ENCODE data around the gene PDCL3.

DNA sequence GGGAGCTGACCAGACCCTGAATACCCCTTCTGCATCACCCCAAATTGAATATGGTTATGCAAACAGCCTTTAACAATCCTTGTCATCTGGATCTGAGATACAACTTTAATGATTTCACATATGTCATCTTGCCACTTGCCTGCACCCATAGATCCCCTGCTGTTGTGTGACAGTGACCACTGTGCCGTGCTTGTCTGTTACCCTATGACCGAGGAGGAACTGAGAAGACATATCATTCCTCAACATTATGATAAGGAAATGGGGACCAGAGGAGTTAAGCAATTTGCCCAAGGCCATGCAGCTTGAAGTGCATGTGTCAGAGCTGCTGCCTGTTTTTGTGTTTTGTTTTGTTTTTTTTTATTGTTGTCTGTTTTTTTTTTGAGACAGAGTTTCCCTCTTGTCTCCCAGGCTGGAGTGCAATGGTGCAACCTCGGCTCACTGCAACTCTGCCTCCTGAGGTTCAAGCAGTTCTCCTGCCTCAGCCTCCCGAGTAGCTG, 29.3 kb upstream of the MGAT4A start:
- PRO-cap, result no peak

- PRO-cap, result unidirectional peak, minus-strand start at chr2:98772922
Observed at GRCh38 chr2:98772596-98773168, 41.8 kb upstream of the MGAT4A start.

- PRO-cap, result no peak
Observed at GRCh38 chr2:98794159-98794902, 63.4 kb upstream of the MGAT4A start.

DNA sequence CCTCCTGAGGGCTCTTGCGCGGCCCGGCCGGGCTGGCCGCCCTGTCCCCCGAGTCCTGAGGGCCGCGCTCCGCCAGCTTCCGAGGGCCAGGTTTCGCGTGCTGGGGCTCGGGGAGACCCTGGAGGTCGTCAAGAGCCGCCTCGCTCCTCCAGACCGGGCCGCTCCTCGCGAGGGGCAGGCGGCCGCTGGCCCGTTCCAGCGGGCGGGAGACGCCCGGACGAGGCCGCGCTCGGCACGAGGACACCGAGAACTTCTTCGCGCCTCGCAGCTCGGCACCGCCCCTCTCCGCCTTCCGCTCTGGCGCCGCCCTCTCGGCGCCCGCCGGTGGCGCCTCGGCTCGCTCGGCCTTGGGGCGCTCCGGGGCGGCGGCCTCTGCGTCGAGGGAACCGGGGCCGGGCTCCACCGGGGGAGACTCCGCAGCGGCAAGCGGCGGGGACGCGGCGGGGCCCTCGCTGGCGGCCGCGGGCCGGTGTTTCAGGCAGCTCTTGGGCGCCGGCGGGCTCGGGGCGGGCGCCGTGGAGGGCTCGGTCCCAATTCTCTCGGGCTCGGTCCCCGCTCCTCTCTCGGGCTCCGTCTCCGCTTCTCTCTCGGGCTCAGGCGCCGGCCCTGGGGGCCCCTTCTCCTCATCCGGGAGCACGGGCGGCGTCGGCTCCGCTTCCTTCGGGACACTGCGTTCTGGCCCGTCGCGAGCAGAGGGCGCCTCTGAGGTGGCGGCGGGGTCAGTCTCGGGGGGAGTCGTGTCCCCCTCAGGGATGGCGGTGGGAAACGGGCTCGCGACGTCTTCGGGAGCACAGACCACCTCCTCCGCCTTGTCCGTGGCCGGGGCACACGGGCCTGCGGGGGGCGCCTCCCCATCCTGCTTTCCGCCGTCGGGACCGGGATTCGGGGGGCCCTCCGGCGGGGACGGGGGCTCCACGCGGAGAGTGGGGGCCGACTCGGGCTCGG, 91.6 kb upstream of the MGAT4A start:
- PRO-cap, result bidirectional peak, plus-strand start at position 749 of the sequence, minus-strand start at position 667 of the sequence

GRCh38 chr2:98935155-98935477, 909 bp downstream of the CRACDL start:
- PRO-cap, result no peak

GRCh38 chr2:99140594-99140985, 917 bp upstream of the C2orf15 start:
- PRO-cap, result no peak

DNA sequence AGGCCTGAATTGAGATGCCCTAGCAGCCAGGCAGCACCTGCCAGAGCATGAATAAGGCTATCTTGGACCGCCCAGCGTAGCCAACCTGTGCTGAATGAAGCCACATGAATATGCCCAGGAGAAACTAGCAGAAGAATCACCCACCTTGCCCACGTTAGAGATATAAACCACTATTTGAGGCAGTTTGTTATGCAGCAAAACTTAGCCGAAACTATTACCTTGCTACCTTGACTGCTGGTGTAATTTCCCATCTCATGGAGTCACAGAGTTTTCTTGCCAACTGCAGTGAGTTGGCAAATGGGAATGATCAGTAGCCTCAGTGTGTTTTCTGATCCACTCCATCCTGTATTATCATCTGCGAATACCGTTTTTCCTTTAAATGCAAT, 676 bp downstream of the TSGA10 start:
- PRO-cap, result no peak

DNA sequence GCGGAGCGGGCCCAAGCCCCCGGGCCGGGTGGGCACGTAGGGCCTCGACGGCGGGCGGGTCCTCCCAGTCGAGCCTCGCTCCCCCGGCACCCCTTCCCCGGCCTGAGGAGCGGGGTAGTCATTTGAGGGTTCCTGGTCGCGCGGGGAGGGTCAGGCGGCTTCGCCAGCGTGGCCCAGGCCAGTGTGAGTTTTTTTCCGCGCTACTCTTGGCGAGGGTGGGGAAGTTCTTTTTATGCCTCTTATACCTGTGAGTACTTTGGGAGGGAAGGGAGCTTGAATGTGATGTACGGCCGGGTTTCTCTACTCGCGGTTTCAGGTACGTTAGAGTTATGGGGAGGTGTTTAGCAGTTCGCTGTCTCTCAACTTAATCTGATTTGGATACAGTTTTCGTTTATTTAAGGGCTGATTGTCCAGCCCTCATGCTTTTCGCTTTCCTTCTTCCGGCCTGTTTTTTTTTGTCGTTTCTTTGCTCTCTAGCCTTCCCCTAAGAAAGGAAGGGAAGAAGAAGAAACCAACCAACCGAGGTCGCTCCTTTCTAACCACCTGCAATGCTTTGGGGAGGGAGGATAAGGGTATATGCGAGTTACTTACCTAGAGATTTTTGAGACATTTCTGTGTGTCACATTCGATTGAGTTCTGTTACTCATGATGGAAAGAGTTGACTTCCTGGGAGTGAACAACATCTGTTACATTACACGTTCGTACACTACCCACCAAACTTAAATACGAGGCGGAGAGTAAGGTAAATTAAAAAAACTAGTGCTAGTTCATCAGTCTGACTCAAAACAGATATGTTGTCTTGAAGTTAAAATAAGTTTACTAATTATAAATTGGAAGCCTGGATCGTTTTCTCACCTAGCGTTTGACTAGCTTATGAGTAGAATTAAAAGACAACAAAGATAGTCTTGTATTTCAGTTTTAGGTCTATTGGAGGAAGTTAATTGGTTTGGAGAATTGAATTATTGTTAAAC, 822 bp downstream of the EIF5B start:
- PRO-cap, result no peak

- PRO-cap, result no peak
Observed at GRCh38 chr2:99371431-99371815, 34.2 kb downstream of the EIF5B start.

DNA sequence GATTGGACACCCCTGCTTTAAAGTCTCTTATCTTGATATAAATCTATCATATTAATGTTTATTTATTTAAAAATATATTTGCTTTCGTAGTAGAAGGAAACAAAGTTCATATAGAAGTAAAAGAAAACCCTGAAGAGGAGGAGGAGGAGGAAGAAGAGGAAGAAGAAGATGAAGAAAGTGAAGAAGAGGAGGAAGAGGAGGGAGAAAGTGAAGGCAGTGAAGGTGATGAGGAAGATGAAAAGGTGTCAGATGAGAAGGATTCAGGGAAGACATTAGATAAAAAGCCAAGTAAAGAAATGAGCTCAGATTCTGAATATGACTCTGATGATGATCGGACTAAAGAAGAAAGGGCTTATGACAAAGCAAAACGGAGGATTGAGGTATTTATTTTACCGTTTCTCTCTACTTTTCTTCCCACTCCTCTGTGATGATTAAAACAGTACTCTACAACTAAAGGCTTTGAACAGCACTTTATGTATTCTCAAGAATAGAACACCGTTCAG, 39.1 kb downstream of the EIF5B start:
- PRO-cap, result no peak

DNA sequence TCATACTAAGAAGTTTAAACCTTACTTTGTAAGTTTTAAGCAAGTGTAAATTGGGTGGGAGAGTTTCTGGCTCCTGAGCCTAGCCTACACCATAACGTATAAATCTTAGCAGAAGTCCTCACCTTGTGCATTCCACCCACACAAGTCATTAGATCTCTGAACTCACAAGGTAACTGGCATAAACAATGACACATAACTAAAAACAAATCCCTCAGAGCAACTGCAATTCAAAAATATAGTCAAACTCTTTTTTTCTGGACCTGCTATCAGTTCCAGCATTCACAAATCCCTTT, 9.4 kb downstream of the REV1 start:
- PRO-cap, result no peak

- PRO-cap, result no peak
Observed at GRCh38 chr2:99938937-99939495, 203.4 kb downstream of the AFF3 start.

GRCh38 chr2:99973154-99973633, 169.2 kb downstream of the AFF3 start:
- PRO-cap, result no peak

DNA sequence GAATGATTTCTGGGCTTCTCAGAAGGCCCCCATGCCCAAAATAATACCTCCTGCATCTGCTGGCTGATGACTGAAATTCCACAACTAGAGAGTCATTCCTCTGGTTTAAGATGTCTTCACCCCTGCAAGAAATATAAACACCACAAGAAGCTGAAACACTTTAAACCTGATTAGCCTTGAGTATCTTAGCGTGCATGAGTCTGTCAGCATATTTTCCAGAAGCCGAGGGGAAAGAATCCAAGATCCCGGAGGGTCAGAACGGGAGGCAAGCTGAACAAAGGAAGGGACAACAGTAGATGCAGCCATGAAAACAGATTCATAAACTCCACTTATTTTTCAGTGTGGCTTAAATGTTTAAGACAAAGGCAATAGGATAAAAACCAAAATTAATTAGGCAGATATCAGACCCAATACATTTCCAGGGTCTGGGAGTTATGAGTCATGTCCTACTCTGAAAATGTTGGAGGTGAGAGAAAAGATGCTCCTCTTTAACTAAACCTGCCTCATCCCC, 130.9 kb downstream of the AFF3 start:
- PRO-cap, result no peak

DNA sequence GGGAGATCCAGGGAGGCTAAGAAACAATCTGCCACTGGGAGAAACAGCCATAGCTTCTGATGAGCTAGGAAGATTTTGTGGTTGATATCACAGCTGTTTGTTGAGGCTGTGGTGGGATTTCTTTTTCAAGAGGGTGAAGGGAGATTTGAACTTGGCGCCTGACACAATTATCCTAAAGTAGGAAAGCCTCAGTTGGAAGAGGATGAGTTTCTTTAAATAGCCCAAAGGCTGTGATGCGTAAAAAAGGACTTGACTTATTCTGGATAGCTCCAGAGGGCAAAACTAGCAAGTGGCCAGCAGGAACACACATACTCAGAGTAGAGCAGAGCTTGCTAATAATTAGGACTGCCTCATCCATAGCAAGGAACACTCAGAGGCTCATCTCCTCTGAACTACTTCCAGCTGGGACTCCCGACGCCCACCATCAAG, 74.1 kb downstream of the AFF3 start:
- PRO-cap, result no peak

DNA sequence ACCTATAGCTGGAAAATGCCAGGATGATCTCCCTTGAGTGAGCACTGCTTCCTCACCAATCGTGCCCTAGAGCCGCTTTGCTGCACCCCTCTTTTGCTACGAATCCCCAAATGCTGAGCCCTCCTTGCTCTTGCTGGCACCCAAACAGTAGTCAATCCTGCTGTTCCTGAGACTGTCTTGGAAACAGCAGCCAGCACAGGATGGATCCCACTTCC, 58.5 kb downstream of the LONRF2 start:
- PRO-cap, result no peak

DNA sequence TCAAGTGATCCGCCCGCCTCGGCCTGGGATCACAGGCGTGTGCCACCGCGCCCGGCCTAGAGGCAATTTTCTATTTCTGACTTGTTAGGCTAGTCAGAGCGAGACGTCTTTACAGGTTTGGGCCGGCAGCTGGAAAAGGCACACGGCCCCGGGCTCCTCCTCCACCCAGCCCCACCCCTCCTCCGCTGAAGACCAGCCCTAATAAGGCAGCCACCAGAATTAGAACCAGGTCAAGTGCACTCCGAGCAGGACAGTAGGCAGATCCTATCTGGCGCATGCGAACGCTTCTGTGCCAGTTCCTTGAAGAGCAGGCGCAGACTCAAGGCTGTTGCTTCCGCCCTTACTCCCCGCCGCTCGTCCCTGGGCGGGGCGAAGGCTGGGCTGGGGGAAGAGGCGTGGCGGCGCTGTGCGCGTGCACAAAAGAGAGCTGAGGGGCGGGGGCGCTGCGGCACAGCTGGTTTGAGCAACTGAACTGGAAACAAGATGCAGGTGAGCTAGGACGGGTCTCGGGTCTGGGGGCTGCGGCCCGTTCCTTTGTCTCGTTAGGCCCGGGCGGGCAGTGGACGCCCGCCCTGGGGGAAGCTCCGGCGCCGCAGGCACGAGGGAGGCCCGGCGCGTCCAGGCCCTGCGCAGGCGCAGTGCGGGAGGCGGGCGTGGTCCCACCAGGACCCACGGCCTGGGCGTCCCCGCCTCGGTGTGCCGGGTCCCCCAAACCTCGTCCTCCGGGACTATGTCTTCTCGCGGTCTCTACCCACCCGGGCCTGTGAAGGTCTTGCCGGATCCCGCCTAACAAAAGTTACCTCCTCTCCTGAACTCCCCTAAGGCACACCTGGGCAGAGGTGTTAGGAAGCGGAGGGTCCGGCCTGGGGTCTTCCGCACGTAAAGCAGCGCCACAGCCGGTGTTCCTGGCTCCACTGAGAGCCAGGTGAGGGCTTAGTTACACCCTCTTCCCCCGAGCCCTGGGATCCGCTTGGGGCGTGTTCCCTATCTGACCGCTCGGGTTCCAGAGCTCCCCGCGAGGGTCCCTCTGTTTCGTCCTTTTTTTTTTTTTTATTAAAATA, at the start of gene PDCL3:
Gene PDCL3 (plus strand): TSS at position 409 of the 1,061 bp plus-strand sequence.
- PRO-cap, result bidirectional peak, plus-strand start at position 419 of the sequence, minus-strand start at position 131 of the sequence

DNA sequence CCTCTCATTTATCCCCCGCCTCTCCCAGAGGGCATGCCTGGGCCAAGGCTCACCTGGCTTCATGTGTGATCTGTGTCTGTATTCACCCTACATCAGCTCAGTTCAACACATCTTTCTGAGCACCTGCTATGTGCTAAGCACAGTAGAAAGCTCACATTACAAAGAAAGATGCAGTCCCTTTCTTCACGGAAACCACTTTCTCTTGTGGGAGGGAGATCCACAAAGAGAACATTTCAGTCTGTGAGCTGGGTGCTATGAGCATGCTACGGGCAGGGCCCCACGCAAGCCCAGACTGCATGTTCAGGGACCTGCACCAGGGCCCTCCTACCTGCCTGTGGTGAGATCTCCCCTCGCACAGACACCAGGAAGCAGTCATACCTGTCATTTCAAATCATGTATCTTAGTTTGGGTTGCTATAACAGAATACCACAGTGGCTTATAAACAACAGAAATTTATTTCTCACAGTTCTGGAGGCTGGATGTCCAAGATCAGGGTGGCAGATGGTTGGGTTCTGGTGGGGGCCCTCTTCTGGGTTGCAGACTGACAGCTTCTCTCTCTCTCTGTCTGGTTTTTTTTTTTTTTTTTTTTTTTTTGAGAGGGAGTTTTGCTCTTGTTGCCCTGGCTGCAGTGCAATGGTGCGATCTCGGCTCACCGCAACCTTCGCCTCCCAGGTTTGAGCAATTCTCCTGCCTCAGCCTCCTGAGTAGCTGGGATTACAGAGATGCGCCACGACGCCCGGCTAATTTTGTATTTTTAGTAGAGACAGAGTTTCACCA, 90.9 kb downstream of the PDCL3 start:
- PRO-cap, result no peak

GRCh38 chr2:100739725-100740291, 80.1 kb upstream of the NPAS2 start:
- PRO-cap, result no peak

- PRO-cap, result no peak
Observed at GRCh38 chr2:100786291-100786670, 33.7 kb upstream of the NPAS2 start.

All from ureter (tissue), 1 donor.